Endothelial cell (in vitro differentiated cells): Measurements from ENCODE around the genes NXN and BHLHA9.

GRCh38 chr17:199415-199646 is 17.9 kb upstream of the DOC2B start:
- PRO-cap, result no peak

DNA sequence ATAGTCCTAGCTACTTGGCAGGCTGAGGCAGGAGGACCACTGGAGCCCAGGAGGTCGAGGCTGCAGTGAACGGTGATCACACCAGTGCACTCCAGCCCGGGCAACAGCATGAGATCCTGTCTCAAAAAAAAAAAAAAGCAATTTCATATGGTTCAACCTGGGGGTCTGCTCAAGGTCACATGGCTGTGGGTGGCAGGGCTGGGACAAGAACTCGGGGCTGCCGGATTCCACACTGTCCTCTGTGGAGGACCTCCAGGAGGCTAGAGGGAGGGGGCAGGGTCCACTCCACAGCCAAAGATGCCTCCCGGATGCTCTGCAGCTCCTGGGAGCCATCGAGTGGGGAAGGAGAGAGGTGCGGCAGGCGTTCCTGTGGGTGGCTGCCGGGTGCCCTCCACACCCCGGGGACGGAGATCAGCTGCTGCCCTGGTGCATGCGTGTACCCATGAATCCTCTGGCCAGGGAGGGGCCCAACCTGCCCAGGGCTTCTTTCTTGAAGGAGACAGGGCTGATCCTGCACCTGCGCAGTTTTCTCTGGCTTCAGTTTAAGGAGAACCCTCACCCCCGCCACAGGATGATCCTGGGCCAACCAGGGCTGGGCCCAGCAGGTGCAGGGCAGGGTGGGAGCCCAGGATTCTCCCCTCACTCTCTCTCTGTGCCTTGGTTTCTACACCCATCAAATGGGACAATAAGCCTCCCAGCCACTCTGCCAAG is 33.4 kb upstream of the DOC2B start:
- PRO-cap, result no peak

DNA sequence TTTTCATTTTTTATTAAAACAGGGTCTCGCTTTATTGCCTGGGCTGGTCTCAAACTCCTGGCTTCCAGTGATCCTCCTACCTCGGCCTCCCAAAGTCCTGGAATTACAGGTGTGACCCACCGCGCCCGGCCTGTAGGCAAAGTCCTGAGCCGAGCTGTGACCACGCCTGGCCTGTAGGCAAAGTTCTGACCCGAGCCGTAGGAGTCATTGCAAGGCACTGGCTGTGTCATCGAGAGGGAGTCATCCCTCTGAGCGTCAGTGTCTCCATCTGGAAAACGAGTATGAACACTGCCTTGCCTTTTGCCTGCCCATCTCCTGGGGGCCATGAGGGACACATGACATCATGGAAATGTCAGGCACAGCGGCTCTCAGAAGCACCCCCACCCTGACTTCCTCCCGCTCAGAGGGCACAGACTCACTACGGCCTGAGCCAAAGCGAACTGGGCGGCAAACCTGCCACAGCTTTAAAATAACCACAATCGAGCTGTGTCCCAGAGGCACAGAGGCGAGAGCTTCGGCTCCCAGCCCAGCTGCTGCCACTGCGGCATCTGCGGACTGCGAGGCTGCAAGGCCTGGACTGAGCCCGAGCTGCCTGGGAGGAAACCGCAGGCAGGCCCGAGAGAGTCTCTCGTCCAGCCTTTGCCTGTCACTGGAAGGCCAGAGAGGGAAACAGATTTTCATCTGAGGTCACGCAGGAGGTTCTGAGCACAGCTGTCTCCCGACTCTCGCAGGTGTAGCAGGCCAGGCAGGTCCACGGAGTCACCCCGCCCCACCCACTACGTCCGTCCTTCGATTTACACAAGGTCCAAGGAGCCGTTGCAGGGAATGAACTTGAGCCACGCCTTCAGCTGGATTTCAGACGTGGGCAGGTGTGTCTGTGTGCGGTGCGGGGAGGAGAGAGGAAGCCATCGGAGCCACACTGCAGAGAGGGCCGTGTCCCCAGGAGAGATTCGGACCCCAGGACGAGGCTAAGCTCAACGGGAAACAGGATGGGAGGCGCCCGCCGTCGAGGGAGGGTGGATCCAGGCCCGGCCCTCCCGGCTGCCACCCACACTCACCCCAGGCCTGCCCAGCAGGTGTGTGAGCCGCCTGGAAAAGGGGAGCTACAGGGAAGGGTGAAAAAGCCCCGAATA is 50.6 kb downstream of the RPH3AL start:
- PRO-cap, result no peak

GRCh38 chr17:334625-334809 is 18.1 kb downstream of the RPH3AL start:
- PRO-cap, result no peak

GRCh38 chr17:419135-419763 is 9.1 kb downstream of the C17orf97 start:
- PRO-cap, result no peak

DNA sequence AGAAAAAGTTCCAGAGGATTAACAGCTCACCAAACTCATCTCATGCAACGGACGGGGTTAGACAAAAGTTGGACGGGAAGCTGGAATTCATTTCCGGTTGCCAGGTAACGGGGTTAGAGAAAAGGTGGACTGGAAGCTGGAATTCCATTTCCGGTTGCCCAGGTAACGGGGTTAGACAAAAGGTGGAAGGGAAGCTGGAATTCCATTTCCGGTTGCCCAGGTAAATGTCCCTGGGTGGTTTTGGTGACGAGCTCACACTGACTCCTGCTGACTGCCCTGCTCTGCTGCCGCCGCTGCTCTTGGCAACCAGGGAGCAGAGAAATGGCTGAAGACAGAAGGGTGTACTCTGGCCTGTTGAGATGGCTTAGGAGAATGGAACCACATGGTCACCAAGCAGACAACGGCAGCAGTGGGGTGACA is 112.8 kb downstream of the C17orf97 start:
- PRO-cap, result bidirectional peak, plus-strand start at position 255 of the sequence, minus-strand start at position 59 of the sequence

- PRO-cap, result no peak
Observed at GRCh38 chr17:601692-602375, 112.8 kb downstream of the VPS53 start.

DNA sequence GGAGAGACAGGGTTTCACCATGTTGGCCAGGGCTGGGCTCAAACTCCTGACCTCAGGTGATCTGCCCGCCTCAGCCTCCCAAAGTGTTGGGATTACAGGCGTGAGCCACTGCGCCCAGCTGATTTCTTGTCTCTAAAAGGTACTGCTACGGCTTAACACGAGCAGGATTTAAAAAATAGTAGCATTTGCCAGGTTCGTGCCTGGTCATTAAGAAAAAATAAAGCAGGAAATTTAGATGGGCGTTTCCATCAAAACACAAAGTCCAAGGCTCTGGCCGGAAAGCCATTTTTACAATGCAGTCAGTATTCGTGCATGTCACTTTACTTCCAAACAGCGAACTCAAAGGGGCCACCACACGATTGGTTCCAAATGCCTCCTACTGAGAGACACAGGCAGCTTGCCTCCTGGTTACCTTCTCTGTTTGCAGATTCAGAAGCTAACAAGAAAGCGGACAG is 66.2 kb downstream of the MRM3 start:
- PRO-cap, result no peak

DNA sequence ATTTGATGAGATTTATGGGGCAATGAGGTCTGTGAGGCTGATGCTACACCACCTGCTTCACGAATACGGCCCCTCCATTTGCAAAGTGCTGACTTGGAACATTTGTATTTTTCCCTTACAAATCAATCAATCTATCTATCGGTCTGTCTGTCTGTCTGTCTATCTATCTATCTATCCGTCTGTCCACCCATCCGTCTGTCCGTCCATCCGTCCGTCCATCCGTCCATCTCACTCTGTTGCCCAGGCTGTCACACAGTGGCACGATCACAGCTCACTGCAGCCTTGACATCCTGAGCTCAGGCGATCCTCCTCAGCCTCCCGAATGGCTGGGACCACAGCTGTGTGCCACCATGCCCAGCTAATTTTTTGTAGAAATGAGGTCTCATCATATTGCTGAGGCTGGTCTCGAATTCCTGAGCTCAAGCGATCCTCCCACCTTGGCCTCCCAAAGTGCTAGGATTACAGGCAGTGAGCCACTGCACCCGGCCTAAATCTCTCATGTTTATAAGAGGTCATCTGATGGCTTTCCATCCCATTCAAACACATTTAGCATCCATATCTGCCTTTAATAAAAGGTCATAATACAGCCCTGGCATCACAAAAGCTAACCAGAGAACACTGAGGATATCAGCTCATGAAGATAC is 88.6 kb downstream of the NXN start:
- PRO-cap, result no peak

- PRO-cap, result no peak
Observed at GRCh38 chr17:909674-910027, 69.9 kb downstream of the NXN start.

DNA sequence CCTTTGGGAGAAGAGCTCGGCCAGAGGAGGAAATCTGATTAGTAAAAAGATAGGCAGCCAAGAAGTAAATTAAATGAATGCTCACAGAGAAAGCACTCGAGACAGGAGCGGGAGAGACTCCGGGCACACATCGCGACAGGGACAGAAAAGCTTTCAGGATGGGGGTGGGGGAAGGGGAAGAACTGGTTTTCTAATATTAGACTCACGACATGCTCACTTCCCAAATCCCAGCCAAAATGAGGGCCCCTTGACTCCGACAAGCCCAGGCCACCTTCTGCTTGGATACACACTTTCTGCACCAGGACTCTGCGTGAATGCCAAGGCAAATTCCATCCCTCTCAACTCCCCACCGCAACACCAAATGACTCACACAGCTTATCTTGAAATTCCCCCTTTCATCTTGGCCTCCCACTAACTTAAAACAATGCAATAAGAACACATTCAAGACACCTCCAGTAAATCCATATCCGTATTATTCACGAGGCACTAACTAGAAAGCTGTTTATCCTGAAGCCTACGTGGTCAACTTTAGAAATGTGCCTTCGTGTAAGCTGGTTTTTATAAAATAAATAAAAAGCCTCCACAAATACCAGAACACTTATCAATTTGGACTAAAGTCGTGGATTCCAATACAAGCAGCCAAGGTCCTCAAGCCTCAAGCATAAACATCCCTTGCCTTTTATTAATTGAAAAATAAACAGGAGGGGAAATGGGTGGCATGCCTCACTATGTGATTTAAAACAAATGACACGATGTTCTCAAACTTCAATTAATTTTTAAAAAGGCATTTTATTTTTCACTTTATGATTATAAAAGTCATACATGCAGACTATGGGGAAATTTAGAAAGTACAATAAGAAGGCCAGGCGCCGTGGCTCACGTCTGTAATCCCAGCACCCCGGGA is 46.1 kb downstream of the NXN start:
- PRO-cap, result unidirectional peak, minus-strand start at position 316 of the sequence

- PRO-cap, result no peak
Observed at GRCh38 chr17:969083-969706, 10.4 kb downstream of the NXN start.

DNA sequence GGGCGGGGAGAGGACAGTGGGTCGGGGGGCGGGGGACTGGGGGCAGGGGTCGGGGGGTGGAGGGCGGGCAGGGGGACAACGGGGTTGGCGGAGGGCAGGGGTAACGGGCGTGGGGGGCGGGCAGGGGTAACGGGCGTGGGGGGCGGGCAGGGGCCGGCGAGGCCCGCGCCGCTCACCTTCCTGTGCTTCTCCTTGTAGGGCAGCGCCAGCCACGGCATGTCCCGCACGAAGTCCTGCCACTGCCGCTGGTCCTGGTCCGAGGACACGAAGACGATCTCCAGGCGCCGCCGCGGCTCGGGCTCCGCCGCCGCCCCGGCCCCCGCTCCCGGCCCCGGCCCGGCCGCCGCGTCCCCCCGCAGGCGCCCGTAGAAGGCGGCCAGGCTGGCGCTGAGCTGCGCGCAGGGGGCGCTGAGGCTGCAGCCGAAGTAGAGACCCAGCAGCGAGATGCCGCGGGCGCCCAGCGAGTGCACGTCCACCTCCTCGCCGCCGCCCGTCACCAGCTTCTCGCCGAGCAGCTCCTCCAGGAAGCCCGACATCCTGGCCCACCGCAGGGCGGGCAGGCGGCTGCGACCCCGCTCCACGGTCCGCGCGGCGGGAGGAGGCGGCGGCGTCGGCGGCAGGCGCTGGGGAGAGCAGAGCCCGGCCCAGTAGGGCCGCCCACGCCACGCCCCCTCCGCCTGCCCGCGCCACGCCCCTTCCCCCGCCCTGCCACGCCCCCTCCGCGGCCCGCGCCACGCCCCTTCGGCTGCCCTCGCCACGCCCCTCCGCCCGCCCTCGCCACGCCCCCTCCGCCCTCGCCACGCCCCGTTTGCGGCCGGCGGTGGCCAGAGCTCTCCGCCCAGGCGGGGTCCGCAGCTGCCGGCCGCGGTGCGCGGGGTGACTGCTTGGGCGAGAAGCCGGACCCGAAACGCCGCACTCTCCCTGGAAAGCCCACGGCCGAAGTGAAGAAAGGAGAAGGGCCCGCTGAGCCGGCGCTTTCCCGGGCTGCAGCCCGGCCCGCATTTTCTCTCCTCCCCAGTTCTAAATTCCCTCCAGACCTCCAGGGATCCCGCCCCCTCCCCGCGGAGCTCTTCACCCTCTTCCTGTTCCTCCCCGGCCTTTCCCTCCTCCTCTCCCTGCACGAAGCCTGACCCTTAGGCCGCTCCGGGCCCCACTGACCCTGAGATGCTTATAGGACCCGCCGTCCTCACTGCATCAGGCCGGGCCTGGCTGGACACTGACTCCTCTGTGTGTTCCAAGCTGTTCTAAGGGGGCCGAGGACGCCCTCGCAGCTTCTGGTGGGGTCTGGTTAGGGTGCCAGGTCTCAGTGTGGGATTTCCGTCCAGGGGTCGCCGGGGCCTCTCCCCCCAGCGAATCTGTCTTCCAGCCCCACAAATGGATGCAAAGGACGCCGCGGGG is at the start of gene NXN:
TSS of gene NXN (minus strand) at position 634 of the 1,398 bp plus-strand sequence.
- PRO-cap, result unidirectional peak, minus-strand start at position 446 of the sequence; bidirectional peak, plus-strand start at position 854 of the sequence, minus-strand start at position 506 of the sequence

GRCh38 chr17:1001623-1002289 is 4.8 kb downstream of the TIMM22 start:
- PRO-cap, result no peak

DNA sequence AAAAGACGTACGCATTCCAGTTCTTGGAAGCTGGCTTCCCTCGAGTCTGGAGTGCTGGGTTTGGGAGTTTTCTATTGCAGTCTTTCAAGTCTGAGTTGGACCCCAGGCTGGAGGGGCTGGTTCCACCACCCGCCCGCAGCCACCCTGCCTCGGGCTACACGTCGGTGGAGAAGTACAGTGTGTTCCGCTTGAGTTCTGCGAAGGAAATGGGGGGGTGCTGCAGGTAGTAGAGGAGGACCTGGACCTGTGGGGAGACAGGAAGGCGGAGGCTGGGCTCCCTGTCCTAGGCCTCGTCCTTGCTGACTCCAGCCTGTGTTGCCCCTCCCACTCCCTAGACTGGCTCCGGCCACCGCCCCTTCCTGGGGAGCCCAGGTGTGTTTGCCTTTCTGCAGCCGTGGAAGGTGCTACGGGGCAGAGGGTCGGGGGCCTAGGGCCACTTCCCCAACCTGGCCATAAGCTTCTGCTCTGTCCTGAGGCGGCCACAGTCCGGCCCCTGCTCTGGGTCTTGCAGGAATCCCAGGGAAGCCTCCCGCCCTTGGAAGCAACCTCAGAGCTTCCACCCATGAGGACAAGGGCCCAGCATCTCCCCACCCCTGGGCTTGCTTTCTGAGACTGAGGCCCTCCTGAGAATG is 9.1 kb downstream of the TIMM22 start:
- PRO-cap, result no peak

DNA sequence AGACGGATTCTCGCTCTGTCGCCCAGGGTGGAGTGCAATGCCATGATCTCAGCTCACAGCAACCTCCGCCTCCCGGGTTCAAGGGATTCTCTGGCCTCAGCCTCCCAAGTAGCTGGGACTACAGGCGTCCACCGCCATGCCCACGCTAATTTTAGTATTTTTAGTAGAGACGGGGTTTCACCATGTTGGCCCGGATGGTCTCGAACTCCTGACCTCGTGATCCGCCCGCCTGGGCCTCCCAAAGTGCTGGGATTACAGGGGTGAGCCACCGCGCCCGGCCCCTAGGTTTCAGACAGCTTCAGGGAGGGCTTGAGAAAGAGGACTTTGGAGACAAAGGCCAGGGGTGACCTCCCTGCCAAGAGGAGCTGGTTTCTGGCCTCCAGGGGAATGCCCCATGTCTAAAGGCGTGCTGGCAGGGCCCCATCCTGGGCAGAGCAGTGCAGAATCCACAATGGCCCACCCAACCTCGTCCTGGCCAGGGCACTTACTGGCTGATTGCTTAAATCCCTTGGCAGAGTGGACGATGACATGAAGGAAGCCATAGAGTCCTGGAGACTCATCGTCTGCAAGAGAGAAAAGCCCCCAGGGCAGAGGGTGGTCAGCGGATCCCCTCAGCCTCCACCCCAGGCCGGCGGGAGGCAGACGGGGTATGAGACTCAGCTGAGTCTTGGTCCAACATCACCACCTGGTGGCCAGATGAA is 58.8 kb downstream of the TIMM22 start:
- PRO-cap, result no peak

- PRO-cap, result no peak
Observed at GRCh38 chr17:1083226-1083888, 86.4 kb downstream of the TIMM22 start.

DNA sequence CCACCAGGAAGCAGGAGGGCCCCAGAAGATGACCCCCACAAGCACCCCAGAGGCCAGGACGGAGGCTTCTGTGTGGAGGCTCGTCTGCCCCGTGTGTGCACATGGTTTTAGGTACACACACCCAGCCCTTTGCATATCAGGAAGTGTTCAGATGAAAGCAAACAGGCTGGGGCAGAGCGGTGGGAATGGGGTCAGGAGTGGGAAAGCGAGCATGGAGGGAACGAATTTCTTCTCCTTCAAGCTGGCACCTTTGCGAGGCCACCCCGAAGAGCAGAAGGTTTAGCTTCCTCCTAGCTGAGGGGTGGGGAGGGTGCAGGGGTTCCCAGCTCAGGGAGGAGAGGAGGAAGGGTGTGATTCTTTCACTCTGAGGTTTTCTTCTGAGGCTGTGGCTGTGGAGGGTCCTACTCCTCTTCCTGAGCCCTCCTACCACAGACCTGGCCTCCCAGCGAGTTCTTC is 83.6 kb downstream of the ABR start:
- PRO-cap, result no peak

- PRO-cap, result no peak
Observed at GRCh38 chr17:1270118-1270694, at the start of gene BHLHA9. BHLHA9 (plus strand) TSS chr17:1270444.

DNA sequence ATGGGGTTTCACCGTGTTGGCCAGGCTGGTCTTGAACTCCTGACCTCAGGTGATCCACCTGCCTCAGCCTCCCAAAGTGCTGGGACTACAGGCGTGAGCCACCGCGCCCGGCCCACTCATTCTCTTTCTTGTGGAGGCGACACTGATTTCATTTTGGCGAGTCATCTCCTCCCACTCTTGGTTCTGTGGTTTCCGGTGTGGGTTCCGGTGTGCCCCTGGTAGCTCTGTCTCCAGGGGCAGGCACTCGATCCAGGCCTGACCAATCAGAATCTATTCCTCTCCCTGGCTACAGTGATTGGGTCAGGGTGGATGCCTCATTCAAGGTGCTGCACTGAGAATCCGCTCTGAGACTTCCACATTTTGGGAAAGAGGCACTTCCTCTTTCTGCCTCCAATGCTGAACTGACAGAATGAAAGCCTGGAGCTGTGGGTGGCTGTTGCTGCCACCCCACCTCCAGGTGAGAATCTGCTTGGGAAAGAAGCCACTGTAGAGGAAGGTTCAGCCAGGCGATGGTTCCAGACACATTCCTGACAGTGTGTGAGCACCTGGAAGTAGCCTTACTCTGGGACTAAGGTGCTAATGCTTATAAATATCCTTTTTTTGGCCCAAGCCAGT is 7.2 kb upstream of the CRK start:
- PRO-cap, result no peak